Endothelial cell of umbilical vein (primary cell): Measurements from ENCODE around the gene PPP1R14B.

- PRO-cap = no peak
CAGE:
- cytosol, long polyA minus RNA = no peak
- cytosol, long polyA plus RNA = no peak
- long polyA plus RNA = no peak
- nucleus, long polyA minus RNA = no peak
- nucleus, long polyA plus RNA = no peak
Observed at GRCh38 chr11:63944877-63945477, 6.2 kb downstream of the NAA40 start.

- PRO-cap = no peak
CAGE:
- cytosol, long polyA minus RNA = no peak
- cytosol, long polyA plus RNA = no peak
- long polyA plus RNA = no peak
- nucleus, long polyA minus RNA = no peak
- nucleus, long polyA plus RNA = no peak
Observed at GRCh38 chr11:63946727-63947209, 8.0 kb downstream of the NAA40 start.

GRCh38 chr11:64027849-64028169 lies 7.9 kb upstream of the FLRT1 start:
- PRO-cap = no peak
CAGE:
- cytosol, long polyA minus RNA = no peak
- cytosol, long polyA plus RNA = no peak
- long polyA plus RNA = no peak
- nucleus, long polyA minus RNA = no peak
- nucleus, long polyA plus RNA = no peak

- PRO-cap = no peak
CAGE:
- cytosol, long polyA minus RNA = no peak
- cytosol, long polyA plus RNA = no peak
- long polyA plus RNA = no peak
- nucleus, long polyA minus RNA = no peak
- nucleus, long polyA plus RNA = no peak
Observed at GRCh38 chr11:64098396-64098826, 62.7 kb downstream of the FLRT1 start.

DNA sequence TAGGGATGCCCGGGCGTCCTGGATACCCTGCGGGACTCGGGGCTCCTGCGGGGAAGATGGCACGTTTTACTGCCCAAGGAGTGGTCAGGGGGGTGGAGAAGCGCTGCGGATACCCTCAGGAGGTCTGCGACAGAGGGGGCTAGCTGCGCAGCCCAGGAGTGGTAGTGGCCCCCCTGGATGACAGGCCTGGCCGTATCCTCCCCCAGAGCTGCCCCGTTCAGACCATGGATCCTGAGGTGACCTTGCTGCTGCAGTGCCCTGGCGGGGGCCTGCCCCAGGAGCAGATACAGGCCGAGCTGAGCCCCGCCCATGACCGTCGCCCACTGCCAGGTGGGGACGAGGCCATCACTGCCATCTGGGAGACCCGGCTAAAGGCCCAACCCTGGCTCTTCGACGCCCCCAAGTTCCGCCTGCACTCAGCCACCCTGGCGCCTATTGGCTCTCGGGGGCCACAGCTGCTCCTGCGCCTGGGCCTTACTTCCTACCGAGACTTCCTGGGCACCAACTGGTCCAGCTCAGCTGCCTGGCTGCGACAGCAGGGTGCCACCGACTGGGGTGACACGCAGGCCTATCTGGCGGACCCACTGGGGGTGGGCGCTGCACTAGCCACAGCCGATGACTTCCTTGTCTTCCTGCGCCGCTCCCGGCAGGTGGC lies 482 bp downstream of the NUDT22 start:
- PRO-cap = no peak
CAGE:
- cytosol, long polyA minus RNA = no peak
- cytosol, long polyA plus RNA = no peak
- long polyA plus RNA = no peak
- nucleus, long polyA minus RNA = no peak
- nucleus, long polyA plus RNA = no peak

DNA sequence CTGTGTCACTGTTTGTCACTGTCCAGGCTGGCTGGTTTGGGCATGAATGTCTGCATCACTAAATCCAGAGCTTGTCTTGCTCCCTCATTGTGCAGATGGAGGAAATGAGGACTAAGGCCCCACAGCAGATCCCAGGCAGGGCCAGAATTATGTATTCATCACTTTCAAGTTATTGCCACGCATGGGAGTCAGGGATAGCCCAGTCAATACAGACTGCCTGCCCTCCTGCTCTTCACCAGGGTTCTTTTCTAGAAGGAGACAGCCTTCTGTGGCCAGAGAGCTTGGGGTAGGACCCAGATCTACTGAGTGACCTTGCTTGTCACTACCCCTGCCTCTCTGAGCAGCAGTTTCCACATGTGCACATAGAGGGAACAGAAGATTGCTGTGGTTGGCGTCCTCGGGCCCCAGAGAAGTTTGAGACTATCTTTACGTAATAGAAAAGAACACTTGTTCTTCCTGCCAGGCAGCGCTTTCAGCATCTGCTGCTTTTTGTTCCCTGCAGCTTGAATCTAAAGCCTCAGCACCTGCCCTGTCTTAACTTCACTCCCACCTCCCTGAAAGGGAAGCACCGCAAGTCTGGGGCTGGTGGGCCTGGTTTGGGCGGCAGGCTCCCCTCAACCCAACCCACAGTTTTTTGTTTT lies 2.0 kb upstream of the ENSG00000286264 start:
- PRO-cap = no peak
CAGE:
- cytosol, long polyA minus RNA = no peak
- cytosol, long polyA plus RNA = no peak
- long polyA plus RNA = no peak
- nucleus, long polyA minus RNA = no peak
- nucleus, long polyA plus RNA = no peak

DNA sequence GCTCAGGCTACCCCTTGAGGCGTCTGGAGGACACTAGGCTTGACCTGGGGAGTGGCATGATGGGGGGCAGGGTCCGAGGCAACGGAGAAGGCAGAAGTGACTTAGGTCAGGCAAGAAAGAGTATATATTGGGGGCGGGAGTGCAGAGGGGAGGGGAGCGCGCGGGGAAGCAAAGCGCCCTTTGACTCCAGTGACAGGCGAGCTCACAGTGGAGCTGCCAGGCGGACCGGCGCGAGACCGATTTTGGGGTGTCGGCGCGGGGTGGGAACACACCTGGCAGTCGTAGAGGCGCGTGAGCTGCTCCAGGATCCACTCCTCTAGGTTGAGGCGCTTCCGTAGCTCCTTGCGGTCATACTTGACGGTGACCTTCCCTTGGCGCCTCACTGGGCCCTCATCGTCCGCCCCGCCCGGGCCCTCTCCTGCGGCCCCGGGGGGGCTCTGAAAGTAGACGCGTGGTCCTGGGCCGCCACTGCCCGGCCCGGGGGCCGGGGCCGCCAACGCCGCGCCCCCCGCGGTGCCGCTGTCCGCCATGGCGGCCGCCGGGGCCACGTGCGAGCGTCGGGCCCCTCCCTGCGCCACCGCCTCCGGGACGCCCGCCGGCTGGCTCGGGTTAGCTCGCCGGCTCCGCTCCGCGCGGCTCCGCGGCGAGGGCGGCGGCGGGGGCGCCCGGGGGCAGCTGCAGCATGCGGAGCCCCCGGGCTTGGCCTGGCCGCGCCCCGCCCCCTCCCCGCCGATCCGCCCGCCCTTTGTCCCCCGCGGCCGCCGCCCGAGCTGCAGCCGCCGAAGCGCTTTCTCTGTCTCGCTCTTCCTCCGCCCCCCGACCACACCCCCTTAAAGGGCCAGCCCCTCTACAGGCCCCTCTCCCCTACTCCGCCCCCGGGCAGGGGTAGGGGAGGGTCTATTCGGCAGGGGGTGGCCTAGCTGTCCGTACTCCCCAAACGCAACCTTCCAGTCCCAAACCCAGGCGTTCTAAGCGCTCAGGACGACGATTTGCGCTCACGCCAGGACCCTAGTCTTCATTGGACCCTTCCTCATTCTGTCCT lies at the start of gene PPP1R14B:
PPP1R14B (minus strand) TSS at position 800 of the 1,042 bp plus-strand sequence.
- PRO-cap = bidirectional peak, plus-strand start at position 144 of the sequence, minus-strand start at position 98 of the sequence; bidirectional peak, plus-strand start at position 898 of the sequence, minus-strand start at position 795 of the sequence
CAGE:
- cytosol, long polyA minus RNA = start-site peak on the minus strand centred at position 805 of the sequence, 14 bp wide, 136 reads
- cytosol, long polyA plus RNA = start-site peak on the plus strand centred at position 928 of the sequence, 45 bp wide, 62 and 68 reads in 2 replicates
- long polyA plus RNA = start-site peak on the minus strand centred at position 807 of the sequence, 10 bp wide, 733 and 890 reads in 2 replicates; start-site peak on the plus strand centred at position 924 of the sequence, 53 bp wide, 109 and 59 reads in 2 replicates
- nucleus, long polyA minus RNA = start-site peak on the minus strand centred at position 797 of the sequence, 17 bp wide, 64 reads
- nucleus, long polyA plus RNA = start-site peak on the minus strand centred at position 803 of the sequence, 18 bp wide, 248 and 253 reads in 2 replicates

DNA sequence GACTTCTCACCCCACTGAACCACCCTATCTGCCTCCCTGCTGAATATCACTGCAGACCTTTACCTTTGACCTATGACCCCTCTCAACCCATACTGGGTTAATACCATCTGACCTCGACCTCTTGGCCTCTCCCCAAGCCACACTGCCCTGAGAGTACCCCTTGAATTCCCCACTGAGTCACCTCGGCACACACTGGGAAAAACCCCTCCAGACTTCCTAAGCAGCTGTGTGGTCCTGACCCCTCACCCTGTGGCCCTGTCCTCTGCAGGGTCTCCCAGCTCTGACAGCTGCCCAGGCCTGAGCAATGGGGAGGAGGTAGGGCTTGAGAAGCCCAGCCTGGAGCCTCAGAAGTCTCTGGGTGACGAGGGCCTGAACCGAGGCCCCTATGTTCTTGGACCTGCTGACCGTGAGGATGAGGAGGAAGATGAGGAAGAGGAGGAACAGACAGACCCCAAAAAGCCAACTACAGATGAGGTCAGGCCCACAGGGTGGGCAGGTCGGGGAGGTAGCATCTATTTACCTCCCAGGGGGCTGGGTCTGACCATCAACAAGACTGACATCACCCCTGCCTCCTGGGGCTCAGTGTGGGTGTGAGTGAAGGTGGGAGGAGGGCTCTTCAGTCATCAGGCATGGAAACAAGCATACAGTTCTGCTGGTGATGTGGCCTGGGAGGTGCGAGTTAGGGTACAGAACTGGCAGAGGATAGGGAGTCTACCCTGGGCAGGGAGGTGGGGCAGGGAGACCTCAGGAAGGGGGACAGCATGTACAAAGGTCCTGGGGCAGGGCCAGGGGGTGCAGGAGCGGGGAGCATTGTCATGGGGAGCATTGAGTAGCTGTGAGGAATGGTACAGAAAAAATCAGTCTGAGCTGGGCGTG lies 8.7 kb downstream of the PLCB3 start:
- PRO-cap = no peak
CAGE:
- cytosol, long polyA minus RNA = no peak
- cytosol, long polyA plus RNA = no peak
- long polyA plus RNA = no peak
- nucleus, long polyA minus RNA = no peak
- nucleus, long polyA plus RNA = no peak

DNA sequence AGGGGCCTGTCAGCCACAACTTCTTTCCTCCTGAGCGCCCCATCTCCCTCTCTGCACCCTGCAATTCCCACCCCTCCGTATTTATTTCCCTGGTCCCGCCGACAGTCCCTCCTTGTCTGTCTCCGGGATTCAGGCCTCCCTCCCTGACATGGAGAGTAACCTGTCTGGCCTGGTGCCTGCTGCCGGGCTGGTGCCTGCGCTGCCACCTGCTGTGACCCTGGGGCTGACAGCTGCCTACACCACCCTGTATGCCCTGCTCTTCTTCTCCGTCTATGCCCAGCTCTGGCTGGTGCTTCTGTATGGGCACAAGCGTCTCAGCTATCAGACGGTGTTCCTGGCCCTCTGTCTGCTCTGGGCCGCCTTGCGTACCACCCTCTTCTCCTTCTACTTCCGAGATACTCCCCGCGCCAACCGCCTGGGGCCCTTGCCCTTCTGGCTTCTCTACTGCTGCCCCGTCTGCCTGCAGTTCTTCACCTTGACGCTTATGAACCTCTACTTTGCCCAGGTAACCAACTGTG lies 788 bp downstream of the GPR137 start:
- PRO-cap = no peak
CAGE:
- cytosol, long polyA minus RNA = no peak
- cytosol, long polyA plus RNA = no peak
- long polyA plus RNA = no peak
- nucleus, long polyA minus RNA = no peak
- nucleus, long polyA plus RNA = no peak

DNA sequence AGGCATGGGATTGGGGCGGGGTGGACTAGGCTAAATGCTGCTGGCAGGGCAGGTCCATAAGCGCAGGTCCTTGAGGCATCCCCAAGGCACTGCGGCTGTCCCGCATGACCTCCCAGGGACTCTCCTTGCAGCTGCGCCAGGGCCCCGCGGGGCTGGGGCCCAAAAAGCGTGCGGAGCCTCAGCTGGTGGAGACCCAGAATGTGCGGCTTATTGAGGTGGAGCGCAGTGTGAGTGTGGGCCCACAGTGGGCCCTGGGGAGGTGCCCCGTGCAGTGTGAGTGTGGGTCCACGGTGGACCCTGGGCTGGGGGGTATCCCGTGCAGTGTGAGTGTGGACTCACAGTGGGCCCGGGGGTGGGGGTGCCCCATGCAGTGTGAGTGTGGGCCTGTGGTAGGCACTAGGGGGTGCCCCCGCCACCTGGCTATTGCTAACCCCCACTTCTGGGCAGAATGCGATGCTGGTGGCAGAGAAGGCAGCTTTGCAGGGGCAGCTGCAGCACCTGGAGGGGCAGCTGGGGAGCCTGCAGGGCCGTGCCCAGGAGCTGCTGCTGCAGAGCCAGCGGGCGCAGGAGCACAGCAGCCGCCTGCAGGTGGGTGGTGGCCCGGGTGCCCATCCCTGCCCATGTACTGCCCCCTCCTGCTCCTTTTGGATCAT lies 7.8 kb upstream of the RPS6KA4 start:
- PRO-cap = no peak
CAGE:
- cytosol, long polyA minus RNA = no peak
- cytosol, long polyA plus RNA = no peak
- long polyA plus RNA = no peak
- nucleus, long polyA minus RNA = no peak
- nucleus, long polyA plus RNA = no peak

GRCh38 chr11:64360209-64360861 lies 1.4 kb downstream of the RPS6KA4 start:
- PRO-cap = no peak
CAGE:
- cytosol, long polyA minus RNA = no peak
- cytosol, long polyA plus RNA = no peak
- long polyA plus RNA = no peak
- nucleus, long polyA minus RNA = no peak
- nucleus, long polyA plus RNA = no peak

- PRO-cap = unidirectional peak, plus-strand start at chr11:64553748
CAGE:
- cytosol, long polyA minus RNA = no peak
- cytosol, long polyA plus RNA = no peak
- long polyA plus RNA = no peak
- nucleus, long polyA minus RNA = no peak
- nucleus, long polyA plus RNA = no peak
Observed at GRCh38 chr11:64553526-64553810, 2.3 kb upstream of the SLC22A11 start.

DNA sequence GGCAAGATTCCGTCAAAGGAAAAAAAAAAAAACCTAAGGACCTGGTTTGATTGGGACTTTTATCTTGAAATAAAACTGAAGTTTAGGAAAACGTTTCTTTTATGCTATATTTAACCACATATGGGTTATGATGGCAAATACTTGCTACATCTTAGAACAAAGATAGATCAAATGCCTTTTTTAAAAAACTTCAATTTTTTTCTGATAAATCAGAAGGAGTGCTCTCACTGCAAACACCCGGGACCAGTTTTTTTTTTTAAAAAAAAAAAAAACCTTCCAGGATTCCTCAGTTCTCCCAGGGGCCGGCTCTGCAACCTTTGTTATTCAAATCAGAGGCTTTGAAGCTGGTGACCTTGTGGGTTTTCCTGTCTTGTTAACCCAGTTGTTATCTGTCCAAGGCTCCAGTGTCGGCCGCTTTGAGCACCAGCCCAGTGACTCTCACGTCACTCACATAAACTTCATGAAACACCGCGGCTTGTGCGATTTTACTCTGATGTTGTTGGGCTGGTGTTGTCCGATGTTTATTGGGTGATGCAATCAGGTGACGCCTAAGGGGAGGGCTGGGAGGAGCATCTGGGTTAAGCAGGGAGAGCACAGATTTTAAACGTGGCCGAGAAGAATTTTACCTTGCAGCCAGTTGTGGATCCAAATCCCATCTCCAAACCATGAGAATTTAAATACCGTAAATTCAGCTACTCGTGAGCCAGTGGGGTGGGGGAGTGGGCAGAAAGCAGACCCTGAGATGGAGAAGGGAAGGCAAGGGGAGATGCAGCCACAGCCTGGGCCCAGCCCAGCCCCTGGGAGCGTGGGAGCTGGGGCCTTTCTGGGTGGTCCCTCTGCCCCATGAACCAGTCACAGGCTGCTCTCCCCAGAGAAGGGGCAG lies 10.7 kb downstream of the SLC22A11 start:
- PRO-cap = bidirectional peak, plus-strand start at position 565 of the sequence, minus-strand start at position 439 of the sequence
CAGE:
- cytosol, long polyA minus RNA = no peak
- cytosol, long polyA plus RNA = no peak
- long polyA plus RNA = no peak
- nucleus, long polyA minus RNA = no peak
- nucleus, long polyA plus RNA = no peak

- PRO-cap = no peak
CAGE:
- cytosol, long polyA minus RNA = no peak
- cytosol, long polyA plus RNA = no peak
- long polyA plus RNA = no peak
- nucleus, long polyA minus RNA = no peak
- nucleus, long polyA plus RNA = no peak
Observed at GRCh38 chr11:64583179-64584112, 7.6 kb upstream of the SLC22A12 start.

GRCh38 chr11:64630140-64630671 lies 39.2 kb downstream of the SLC22A12 start:
- PRO-cap = no peak
CAGE:
- cytosol, long polyA minus RNA = no peak
- cytosol, long polyA plus RNA = no peak
- long polyA plus RNA = no peak
- nucleus, long polyA minus RNA = no peak
- nucleus, long polyA plus RNA = no peak

GRCh38 chr11:64655099-64655669 lies 64.2 kb downstream of the SLC22A12 start:
- PRO-cap = no peak
CAGE:
- cytosol, long polyA minus RNA = no peak
- cytosol, long polyA plus RNA = no peak
- long polyA plus RNA = no peak
- nucleus, long polyA minus RNA = no peak
- nucleus, long polyA plus RNA = no peak

DNA sequence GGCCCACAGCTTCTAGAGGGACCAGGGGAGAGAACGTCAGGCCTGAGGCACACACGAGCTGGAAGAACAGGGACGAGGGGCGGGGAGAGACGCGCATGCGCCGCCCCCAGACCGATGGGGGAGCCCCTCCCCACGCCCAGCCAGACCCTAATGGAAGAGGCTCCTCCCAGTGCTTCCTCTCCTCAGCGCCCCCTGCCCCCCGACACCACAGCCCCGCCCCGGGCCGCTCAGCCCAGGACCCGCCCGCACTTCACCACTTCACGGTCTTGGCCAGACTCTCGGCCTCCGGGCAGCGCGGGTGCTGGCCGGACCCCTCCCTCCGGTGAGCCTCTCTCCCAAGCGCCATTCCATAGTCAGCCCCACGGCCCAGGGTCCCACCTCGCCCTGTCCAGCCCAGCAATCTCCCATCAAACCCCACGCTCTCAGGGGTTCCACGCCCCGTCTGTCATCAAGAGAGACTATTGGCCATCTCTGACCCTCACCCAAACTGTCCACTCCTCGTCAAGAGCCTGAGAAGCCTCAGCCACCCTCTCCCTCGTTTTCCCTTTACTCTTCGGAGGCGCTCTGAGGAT lies 11.6 kb downstream of the NRXN2 start:
- PRO-cap = no peak
CAGE:
- cytosol, long polyA minus RNA = no peak
- cytosol, long polyA plus RNA = no peak
- long polyA plus RNA = no peak
- nucleus, long polyA minus RNA = no peak
- nucleus, long polyA plus RNA = no peak

GRCh38 chr11:64742001-64742710 lies 1.8 kb downstream of the RASGRP2 start:
- PRO-cap = no peak
CAGE:
- cytosol, long polyA minus RNA = no peak
- cytosol, long polyA plus RNA = no peak
- long polyA plus RNA = no peak
- nucleus, long polyA minus RNA = no peak
- nucleus, long polyA plus RNA = no peak

DNA sequence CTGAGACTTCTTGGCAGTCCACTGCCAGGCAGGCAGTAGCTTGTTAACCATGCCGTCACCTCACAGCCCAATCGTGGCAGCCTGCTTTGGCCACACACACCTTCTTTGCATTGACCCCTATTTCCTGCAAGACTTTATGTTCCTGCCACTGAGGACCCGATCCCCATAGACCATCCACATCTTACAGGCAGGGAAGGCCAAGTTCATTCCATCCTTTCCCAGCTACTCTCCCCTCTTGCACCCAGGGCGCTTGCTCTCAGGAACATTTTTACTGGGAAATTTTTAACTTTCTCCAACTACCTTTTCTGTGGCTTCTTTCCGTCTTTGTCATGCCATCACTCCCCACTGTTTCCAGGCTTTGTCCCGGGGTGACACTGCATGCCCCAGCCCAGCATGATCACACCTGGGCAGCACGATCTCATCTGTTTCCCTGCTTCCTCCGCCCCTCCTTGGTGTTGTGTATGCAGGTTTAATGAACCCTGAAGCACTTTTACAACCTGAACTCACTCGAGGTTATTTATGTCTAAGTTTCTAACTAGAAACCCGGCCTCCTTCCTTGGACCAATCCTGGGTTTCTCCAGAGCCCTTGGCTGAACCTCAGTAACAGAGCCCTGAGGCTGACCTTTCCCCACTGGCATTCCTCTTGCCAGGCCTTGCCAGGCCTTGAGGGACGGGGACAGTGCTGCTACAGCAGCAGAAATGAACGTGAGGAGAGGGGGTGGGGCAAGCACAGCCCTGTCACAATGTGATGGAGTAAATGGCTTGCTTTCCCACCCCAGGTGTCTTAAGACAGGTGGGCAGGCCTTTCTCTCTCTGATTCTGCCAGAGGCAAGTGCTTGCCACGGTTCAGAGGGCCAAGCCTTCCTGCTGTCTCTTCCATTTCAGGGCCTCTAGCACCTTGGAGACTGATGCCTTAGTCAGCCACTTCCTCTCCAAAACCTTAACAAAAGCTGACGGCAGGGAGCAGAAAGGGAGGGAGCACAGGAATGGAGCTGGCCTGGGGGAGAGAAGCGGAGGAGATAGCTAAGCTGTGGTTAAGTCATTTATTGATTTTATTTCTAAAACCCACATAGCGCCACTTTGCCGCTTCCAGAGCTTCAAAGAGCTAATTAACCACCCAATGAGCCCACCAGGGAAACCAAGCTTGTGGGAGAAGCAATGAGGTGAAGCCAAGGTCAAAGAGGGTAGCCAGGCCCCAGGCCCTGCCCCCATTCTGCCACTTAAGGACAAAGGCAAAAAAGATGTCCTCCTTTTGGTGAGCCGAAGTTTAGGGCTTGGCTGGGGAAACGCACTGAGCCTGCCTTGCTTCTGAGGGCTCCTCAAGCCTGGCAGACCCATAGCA lies 3.1 kb upstream of the PYGM start:
- PRO-cap = no peak
CAGE:
- cytosol, long polyA minus RNA = no peak
- cytosol, long polyA plus RNA = no peak
- long polyA plus RNA = no peak
- nucleus, long polyA minus RNA = no peak
- nucleus, long polyA plus RNA = no peak

- PRO-cap = no peak
CAGE:
- cytosol, long polyA minus RNA = no peak
- cytosol, long polyA plus RNA = no peak
- long polyA plus RNA = no peak
- nucleus, long polyA minus RNA = no peak
- nucleus, long polyA plus RNA = no peak
Observed at GRCh38 chr11:64773954-64774336, 4.4 kb downstream of the SF1 start.